Cerebellum (tissue), 5 donors: Measurements from ENCODE around the genes SIX6, SIX4 and HIF1A.

- PRO-cap, 3 experiments, result no peak in any of the 3 experiments
- RAMPAGE, long total RNA, result no peak
These were observed 40.6 kb downstream of the PPM1A start for GRCh38 chr14:60289574-60290140.

- PRO-cap, 3 experiments, result no peak in any of the 3 experiments
- RAMPAGE, long total RNA, result no peak
These were observed 82.6 kb downstream of the PPM1A start for GRCh38 chr14:60331550-60332144.

DNA sequence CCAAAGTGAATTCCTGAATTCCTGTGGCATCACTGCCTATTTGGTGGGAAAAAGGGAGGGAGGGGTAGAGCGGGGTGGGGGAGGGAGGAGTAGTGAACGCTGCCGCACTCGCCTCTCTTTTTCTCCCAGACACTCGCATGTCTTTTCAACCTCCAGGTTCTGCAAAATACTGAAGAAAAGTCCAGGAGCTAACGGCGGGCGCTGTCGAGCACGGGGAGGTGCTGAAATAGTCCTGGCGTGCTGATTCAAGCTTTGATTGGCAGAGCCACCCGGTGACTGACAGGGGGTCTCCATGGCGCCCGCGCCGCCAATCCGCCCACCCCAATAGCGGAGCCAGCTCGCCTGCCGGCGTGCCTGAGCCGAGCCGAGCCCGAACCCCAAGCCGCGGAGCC is at the start of gene SIX6:
Gene SIX6, plus strand, starts transcription at position 324 of the 392 bp plus-strand sequence.
- PRO-cap, 3 experiments, result no peak in any of the 3 experiments
- RAMPAGE, long total RNA, result no peak

DNA sequence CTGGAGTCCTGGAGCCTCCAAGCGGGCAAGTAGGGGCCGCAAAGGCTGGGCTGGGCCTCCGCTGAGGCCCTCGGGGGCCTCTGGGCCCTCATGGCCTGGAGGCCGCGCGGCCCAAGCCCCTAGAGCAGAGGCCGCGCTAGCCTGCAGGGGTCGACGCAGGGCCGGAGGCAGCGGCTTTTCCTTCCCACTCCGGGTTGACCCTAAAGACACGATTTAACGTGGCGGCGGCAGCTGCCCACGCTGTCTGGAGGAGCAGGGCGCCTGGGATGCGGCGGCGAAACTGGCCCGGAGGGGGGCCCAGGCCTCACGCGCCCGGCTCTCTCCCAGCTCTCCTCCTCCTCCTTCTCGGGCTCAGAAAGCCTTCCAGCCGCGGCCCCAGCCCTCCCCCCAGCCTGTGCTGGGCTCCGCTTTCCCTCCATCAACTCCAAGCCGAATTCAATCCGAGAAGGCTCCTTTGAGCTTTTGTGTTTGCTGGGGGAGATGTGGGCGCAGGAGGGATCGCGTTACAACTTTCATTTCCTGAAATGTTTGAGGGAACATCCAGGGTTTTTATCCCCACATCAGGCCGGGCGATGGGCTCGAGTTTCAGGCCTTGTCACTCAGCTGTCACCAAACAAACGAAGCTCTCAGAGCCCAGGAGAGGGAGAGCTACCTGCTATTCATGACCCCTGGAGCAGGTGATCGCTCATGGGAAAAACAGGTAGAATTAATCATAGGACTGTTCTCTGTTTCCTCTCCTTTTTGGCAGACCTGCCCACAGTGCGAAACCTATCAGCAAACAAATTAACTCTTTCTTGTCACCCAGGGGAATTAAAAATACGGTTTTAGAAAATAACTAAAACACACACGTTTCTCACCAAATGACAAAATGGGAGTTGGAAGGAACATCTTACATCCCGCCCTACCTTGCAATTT is 11.4 kb downstream of the SIX1 start:
- PRO-cap, 3 experiments, result no peak in any of the 3 experiments
- RAMPAGE, long total RNA, result no peak

DNA sequence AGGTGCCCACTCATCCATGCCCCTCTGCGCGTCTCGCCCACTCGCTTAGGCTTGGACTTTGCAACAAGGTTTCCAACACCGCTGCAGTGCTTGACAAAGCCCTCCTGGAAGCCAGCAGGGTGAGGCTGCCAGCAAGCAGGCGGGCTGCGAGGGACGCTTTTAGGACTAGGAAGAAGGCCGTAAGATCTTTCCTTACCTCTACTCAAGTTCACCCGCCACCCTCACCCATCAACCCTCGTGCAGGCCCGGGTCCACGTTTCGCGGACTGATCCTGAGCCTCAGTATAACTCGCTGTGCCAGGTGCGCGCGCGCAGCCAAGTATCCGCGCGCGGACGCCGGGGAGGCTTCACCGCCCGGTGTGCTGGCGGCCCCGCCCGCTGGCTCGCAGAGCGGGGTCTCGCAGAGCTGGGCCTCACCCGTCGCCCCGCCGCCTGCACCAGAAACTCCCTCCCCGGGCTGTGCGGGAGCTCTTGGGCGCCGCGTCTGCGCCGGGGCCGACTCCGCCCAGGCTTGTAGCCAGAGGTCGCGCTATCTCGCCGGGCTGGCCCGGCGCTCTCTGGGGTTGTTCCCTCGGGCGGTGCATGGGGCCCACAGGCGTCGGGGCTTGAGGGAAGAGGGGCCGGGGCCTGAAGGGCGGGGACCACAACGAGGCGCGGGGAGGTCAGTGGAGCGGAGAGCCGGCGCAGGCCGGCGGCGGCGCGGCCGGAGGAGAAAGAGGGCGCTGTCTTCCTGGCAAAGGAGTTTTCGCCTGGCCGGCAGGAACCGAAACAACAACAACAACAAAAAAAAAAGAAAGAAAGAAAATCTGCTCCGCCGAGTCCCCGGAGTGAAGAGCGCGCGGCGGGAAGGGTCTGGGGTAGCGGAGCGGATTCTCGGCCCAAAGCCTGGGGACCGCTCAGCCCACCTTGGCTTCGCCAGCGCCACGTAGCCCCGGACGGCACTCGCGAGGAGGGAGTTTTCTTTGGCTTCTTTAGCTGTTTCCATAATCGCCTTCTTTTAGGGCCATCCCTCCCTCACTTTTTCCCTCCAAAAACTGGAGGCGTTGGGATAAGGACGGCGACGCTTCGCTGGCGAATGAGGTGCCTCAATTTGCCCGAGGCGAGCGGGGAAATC is 7.7 kb upstream of the SIX1 start:
- PRO-cap, 3 experiments, result no peak in any of the 3 experiments
- RAMPAGE, long total RNA, result no peak

DNA sequence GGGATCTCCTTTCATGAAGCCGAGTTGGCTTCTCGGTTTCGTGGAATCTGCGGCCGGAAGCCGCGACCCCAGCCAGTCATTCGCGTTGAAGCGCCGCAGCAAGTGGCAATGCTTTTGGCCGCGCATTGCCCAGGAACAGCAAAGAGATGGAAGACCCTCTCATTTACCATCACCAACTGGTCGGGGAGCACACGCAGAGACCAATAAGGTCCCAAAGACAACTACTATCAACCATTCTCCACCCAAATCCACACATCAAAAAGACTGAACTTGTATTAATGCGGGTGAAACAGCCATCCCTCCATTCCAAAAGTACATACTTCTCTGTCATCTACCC is 8.5 kb upstream of the SIX1 start:
- PRO-cap, 3 experiments, result no peak in any of the 3 experiments
- RAMPAGE, long total RNA, result no peak

DNA sequence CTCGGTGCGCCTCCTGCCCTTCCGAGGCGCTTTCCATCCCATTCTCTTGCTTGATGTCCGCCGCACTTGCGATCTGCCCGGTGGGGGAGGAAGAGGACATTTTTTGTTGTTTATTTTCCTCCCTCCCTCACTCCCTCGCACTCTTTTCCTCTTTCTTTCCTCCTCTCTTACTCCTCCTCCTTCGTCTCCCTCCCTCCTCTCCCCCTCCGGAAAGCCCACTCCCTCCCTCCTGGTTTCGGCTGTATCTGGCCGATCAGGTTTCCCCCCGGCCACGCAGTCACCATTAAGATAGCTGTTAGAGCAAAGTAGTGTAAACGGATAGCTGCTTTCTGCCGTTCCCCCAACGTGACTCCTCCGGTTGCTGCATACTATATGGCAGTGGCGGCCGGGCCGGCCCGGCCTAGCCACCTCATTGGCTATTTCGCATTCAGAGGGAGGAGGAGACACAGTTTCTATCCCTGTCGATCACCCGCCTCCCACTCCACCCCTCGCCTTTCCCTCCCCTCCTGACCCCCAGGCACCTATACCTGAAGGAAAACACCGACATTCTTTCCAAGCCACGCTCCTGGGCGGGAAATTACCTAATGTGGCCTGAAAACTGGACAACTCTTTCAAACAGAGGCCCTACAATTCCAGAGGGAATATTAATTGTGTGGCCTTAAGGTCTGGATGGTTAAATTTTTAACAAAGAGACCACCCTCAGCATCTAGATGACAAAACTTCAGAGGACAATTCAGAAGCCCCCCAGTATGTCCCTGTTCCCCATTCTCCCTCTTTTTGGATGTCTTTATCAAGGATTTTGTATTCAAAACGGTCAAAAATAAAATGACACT is at the start of gene SIX4:
Gene SIX4, minus strand, starts transcription at position 377 of the 833 bp plus-strand sequence.
- PRO-cap, 3 experiments, result peak in 3 of 3 experiments; most common plus-strand start position 484 of the sequence (in 1); most common minus-strand start position 345 of the sequence (in 1)
- RAMPAGE, long total RNA, result no peak

- PRO-cap, 3 experiments, result no peak in any of the 3 experiments
- RAMPAGE, long total RNA, result no peak
These were observed 18.8 kb downstream of the MNAT1 start for GRCh38 chr14:60753217-60753869.

DNA sequence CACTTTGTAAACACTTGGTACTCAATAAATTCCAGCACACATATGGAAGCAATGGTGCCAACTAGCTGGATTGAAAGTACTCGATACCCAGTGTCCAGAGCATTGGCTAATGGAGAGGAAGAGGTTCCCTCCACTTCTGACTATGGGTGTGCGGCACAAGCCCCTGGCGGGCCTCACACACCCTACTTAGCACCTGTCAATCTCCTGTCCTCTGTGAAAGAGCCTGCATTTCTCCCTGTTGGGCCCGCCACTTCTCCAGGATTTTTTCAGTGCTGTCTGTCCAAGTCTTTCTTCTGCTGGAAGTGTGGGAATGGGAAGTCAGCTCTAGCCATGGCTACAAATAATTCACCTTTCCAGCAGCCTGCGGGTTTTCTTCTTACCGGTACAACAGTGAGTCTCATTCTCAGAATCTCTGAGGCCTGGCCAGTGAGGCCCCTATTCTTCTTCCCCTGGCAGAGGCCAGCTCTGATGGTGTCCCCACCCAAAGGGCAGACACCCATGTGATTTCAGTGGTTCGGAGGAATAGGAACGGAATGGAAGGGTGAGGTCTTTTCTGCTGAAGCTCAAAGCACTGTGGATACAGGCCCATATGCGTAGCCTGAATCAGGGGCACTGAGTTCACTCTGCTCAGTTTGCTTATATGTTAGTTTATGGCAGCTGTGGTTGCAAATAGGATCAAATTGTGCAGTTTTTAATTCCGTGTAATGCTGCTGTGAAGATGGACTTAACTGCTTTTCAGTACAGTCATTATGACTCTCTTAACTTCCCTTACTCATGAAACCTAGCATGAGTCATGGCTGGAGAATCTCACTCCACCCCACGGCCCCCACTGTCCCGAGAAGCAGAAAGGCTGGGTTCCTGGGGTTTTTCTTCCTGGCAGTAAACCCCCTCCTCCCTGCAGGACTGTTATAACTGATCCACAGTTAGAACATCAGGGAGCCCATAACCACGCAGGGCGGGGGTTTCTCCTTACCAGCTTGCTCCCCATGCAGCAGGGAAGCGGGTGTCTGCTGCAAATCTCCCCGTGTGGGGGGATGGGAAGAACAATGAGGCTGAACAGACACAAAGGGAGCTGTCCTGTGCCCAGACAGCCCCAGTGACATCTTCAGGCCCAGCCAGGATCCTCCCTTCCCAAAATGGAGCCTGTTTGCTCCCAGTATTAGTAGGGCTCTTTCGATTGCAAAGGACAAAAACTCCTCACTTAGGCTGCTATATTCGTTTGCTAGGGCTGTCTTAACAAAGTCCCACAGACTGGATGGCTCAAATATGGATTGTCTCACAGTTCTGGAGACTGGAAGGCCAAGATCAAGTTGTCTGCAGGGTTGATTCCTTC is 122.6 kb downstream of the SLC38A6 start:
- PRO-cap, 3 experiments, result no peak in any of the 3 experiments
- RAMPAGE, long total RNA, result no peak

DNA sequence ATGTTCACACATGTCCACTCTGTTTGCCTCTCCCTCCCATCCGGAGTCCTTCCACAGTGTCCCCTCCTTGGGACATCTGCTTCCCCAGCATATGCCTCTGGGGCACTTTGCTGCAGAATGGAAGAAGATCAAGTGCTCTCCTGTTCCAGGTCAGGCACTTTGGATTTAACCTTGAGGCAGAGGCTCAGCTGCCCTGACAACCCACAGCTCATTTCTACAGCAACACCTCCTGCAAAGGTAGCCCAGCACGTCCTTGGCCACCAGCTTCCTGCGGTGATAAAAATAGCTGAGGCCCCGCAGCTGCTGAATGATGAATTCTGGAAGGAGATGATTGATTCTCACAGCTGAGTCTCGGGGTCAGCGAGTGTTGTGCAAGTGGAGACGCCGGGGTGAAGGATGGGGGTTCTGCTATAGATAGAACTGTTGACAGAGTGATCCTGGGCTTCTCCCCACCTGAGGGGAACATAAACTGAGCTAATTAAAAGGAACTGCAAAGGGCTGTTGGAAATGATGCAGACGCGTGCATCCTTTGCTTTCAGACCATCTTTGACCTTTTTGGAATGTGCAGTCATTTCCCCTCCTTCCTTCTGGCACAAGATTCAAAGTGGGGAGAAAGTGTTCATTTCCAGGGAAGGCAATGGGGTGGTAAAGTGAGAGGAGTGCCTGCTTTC is 145.0 kb downstream of the SLC38A6 start:
- PRO-cap, 3 experiments, result no peak in any of the 3 experiments
- RAMPAGE, long total RNA, result no peak

DNA sequence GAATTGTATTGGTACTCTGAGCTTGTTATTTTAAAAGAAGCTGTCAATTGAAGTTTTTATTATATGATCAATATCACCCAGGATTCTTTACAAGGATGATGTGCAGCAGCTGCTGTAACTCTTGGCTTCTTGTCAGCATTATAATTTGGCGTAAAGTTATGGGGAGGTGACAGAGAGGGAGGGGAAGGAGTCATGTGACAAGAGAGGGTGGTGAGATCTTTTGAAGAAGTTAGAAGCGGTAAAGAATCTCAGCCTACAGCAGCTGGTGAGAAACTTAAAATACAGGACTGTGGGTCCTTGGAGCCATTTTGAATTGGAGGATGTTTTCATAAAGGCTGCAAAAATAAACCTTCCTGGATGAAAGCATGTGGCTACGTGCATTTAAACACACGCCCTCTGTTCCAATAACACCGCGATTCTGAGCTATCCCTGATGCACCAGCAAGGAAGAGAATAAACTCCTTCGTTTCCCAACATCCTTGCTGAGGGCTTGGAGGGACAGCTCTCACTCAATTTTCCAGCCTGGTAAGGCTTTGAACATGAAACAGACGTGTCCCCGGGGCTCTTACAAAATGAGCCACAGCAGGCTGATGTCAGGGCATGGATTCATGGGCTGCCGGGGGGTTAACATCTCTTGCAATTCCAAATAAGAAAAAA is 133.7 kb downstream of the TMEM30B start:
- PRO-cap, 3 experiments, result peak in 3 of 3 experiments; most common plus-strand start position 251 of the sequence (in 2); most common minus-strand start position 131 of the sequence (in 3)
- RAMPAGE, long total RNA, result no peak

DNA sequence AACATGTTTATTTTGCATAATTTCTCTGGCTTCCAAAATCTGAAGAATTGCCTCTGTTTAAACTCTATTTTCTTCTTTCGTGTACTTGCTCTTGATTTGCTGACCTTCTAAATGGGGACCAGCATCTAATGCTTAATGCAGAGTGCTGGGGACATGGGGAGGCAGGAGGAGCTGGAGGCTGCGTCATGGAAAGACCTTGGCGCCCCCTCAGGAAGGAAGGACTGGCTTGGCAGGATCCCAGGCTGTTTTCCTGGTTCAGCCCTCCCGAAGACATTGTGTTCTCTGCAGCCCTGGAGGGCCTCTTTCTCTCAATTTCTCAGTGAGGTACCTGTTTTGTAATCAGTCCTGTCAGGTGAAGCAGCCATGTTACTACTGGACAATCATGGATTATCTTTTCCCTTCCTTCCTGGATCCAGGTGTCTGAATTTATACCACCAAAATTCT is 5.5 kb downstream of the PRKCH start:
- PRO-cap, 3 experiments, result no peak in any of the 3 experiments
- RAMPAGE, long total RNA, result no peak

DNA sequence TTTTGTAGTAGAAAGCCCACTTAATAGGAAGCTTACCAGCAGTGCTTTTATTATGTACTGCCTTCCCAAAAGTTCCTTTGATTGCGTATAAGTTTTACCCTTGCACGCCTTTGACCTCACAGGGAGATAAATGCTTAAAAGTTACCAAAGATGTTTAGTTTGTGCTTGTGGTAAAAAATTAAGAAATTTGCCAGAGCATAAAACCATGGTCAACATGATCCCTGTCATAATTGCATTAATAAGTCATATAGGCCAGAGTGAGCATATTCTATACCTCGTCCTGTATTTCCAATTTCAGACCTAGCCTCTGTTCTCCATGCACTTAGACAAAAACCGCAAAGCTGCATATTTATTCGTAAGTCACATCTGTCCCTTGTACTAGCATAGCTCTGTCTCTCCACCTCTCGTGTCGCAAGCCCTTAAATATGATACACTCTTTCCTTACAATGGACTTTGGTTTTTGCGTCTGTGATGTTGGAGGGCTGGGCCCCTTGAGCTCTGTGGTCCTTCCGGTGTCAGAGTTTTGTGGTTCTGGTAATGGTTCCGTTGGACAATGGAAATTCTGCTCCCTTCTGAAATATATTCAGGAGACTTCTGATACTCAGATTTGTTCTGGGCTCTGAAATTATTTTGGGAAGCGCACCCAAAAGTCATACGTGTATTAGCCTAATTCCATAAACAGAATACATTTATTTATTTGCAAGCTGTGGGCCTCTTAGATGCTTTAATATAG is 11.2 kb downstream of the PRKCH start:
- PRO-cap, 3 experiments, result no peak in any of the 3 experiments
- RAMPAGE, long total RNA, result no peak

GRCh38 chr14:61334774-61335423 is 13.5 kb downstream of the PRKCH start:
- PRO-cap, 3 experiments, result no peak in any of the 3 experiments
- RAMPAGE, long total RNA, result no peak

- PRO-cap, 3 experiments, result no peak in any of the 3 experiments
- RAMPAGE, long total RNA, result no peak
These were observed 159.7 kb downstream of the PRKCH start for GRCh38 chr14:61480992-61481593.

GRCh38 chr14:61524300-61525039 is 170.8 kb upstream of the HIF1A start:
- PRO-cap, 3 experiments, result no peak in any of the 3 experiments
- RAMPAGE, long total RNA, result no peak

DNA sequence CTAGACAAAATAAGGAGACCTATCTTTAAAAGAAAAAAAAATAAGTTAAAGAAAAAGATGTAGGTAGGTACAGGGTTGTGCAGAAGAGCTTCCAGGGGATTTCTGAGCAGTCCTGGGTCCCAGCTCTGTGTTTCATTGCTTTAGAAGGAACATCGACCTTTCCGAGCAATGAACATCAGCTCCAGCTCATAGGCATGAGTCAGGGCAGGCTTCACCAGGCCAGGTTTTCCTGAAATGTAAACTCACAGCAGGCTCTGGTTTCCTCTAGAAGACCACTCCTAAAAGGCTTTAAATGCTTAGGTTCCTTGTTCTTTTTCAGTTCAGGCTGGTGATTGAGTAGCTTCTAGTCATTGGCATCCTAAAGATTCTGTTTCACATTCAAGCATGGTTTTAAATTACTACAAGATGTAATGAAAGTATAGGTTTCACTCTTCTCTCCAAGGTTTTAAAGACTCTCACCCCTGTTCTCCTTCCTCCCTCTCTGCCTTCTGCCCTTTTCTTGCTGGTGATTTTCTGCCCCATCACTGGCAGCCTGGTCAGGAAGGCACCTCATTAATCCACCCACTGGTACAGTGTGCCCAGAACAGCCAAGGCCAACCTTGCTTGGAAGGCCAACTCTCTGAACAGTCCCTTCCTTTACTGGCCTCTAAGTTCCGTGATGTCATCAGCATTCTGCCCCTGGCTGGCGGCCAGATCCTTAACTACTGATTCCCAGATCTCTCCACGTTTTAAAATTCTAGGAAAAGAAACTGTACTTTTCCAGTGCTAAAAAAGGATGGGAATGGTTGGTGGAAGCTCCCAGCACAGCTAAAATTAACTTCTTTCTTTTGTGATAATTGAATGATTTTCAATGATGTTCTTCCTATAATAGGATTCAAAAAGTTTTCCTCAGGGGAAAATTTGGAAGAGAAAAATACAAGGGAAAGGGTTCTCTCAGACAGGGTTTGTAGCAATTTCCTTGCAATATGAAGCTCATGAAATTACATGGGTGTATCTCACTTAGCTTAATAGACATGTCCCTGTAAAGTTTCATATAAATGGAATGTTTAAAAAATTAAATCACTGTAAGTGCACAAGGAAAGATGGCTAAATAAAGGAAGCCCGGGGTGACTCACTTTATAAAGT is 109.4 kb upstream of the HIF1A start:
- PRO-cap, 3 experiments, result no peak in any of the 3 experiments
- RAMPAGE, long total RNA, result no peak

DNA sequence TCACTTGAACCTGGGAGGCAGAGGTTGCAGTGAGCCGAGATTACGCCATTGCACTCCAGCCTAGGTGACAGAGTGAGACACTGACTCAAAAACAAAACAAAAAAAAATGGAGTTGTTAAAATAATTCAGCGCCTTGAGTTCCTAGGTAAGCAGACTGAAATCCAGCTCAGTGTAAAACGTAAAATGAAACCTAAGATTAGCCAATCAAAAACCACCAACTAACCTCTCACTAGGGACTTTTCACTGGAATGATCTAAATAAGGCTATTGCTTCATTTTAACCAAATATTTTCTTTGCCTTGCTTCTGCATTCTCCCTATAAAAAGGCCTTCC is 91.6 kb upstream of the HIF1A start:
- PRO-cap, 3 experiments, result no peak in any of the 3 experiments
- RAMPAGE, long total RNA, result no peak

DNA sequence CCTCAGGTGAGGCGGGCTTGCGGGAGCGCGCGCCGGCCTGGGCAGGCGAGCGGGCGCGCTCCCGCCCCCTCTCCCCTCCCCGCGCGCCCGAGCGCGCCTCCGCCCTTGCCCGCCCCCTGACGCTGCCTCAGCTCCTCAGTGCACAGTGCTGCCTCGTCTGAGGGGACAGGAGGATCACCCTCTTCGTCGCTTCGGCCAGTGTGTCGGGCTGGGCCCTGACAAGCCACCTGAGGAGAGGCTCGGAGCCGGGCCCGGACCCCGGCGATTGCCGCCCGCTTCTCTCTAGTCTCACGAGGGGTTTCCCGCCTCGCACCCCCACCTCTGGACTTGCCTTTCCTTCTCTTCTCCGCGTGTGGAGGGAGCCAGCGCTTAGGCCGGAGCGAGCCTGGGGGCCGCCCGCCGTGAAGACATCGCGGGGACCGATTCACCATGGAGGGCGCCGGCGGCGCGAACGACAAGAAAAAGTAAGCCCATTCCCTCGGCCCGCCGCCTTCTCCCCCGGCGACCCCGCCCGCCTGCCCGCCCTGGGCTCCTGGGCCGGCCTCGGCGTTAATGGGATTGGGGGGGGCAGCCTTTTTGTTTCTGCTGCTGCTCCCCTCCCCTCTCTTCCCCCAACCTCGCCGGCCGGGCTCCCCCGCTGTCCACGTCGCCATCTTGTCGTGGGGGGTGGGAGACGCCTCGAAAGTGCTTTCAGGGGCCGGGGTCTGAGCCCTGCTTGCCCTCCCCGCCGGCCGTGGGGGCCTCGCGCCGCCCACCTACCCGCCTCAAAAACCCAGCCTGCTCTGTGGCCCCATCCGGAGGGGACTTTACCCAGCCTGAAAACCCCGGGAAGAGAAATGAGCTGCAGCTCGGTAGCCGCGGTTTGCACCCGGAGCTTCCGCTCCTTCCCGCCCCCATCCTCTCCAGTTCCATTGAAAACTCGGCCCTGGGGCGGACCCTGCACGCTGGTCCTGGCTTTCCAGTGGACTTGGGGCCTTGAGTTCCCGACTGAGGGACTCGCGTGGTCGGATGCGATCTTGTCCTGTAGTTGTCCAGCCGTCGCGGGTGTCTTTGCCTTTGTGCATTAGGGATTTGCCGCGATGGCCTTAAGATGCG is at the start of gene HIF1A:
Gene HIF1A, plus strand, starts transcription at position 138 of the 1,095 bp plus-strand sequence.
- PRO-cap, 3 experiments, result peak in 3 of 3 experiments; most common plus-strand start position 145 of the sequence (in 2); most common minus-strand start position 656 of the sequence (in 1)
- RAMPAGE, long total RNA, result no peak

DNA sequence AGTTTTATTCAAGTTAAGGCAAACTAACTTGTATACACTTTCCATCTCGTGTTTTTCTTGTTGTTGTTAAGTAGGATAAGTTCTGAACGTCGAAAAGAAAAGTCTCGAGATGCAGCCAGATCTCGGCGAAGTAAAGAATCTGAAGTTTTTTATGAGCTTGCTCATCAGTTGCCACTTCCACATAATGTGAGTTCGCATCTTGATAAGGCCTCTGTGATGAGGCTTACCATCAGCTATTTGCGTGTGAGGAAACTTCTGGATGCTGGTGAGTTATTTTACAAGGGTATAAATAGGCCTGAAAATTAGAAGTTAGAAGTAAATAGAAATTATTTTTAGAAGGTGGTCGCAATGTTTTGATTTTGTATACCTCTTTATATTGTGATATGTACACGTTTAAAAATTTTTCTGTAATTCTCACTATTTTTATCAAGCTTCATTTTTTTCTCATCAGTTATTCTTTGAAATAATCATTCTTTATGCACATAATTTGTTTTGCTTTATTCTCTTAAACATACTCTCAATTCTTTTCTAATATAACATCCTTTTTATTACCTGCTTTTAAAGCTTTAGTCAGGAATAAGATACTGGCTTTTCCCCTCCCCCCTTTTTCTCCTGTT is 25.1 kb downstream of the HIF1A start:
- PRO-cap, 3 experiments, result no peak in any of the 3 experiments
- RAMPAGE, long total RNA, result no peak